Mammary microvascular endothelial cell (primary cell): ENCODE results near the gene KIF15.

DNA sequence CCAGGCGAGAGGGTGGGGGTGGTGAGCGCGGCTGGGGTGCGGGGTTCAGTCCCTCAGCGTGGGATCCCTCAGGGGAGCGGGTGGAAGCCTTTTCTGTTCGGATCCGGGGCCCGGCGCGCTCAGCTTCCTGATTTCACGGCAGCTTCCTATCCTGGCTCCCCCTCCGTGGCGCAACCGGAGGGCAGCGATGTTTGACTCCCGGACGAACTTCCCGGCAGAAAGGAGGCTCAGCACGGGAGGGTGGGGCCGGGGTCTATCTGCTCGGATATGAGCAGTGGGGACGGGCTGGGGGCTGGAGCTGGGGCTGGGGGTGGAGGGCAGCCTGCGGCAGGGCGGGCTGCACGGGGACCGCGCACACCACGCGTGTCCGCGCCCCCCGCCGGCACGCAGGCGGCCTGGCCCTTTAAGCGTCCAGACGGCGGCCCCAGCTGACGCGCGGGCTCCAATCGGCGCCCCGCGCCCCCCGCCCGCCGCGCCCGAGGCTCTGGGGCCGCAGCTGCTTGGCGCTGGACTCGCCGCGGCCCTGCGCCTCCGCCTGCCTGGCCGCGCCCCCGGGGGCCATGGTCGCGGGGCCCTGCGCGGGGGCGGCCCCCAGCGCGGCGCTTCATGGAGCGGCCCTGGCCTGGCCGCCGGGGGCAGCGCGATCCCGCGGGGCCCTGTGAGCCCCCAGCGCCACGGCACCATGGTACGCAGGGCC, 662 bp downstream of the ZBTB47 start:
- RAMPAGE, long total RNA = no peak

- RAMPAGE, long total RNA = no peak
Measured at GRCh38 chr3:42731807-42732834, 29.5 kb upstream of the HHATL start.

DNA sequence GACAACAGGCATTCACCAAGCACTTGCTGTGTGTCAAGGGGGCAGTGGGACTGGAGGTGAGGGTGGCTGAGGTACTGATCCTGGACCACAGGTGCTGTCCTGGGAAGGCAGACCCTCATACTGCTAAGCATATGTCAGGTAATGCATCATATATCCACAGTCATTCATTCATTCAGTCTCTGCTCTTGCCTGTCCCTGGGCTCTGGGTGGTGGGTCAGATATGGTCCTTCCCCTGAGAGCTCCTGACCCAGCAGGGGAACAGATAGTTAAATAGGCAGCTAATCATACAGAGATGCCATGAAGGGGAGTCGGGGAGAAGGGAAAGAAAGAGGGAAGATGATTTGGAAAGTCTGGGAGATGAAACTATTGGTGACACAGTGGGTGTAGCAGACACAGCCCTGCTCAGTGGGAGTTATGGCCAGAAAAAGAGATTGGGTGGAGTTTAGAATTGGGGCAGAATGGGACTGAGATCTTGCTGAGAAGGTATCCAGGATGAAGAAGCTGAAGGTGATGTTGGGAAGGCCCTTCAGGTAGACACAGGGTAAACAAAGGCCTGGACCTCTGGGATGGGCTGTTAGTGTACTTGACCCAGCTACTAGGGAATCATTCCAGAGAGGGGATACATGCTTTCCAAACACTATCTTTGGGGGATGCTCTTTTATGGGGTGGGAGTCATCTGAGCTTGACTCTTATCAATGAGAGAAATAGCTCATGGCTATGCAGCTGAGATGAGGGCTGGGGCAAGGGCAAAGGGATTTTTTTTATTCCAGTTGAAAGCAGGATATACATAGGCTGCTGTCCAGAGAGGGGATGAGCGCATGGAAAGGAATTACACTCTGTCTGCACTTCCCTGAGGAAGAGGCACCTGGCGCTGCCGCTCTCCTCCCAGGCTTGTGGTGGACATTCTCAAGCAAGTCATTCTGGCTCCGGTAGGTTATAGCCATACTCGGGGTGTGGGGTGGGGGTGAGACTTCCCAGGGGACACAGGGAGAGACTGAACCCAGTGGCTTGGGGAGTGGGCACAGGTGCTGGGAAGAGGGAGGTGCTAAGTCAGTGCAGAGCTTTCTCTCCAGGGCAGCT, 24.8 kb downstream of the CYP8B1 start:
- RAMPAGE, long total RNA = no peak

DNA sequence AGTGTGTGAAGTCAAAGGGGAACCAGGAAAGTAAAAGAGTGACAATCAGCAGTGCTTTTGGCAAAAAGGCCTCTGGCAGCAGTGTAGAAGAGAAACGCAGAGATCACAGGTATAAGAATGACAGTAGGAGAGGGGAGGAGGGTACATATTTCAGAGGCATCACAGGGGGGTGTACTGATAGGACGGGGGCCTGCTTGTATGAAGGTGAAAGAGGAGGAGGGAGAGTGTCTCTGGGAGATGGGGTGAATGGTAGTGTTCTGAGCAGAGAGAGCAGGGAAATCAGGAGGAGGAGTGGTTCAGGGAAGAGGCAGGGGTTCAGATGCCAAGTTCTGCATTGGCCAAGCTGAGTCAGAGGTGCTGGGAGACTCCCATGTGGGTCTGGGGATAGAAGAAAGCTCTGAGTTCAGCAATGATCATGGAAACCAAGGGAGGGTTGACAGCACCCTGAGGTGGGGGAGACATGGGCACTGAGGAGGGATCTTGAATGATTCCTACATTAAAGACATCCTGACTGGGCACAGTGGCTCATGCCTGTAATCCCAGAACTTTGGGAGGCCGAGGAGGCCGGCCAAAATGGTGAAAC, 3.0 kb downstream of the CYP8B1 start:
- RAMPAGE, long total RNA = no peak

DNA sequence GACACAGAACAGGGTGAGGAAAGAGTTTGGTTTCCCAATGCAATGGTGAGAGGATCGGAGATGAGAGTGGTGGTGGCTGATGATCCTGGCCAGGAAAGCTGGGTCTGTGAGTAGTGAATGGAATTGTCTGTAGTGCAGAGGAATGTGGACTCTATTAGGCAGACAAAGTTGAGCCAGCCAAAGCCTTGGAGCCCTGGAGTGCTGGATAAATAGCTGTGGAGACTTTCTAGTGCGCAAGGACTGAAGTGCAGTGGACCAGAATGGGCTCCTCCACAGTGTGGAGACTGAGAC, 819 bp downstream of the ZNF662 start:
- RAMPAGE, long total RNA = no peak

DNA sequence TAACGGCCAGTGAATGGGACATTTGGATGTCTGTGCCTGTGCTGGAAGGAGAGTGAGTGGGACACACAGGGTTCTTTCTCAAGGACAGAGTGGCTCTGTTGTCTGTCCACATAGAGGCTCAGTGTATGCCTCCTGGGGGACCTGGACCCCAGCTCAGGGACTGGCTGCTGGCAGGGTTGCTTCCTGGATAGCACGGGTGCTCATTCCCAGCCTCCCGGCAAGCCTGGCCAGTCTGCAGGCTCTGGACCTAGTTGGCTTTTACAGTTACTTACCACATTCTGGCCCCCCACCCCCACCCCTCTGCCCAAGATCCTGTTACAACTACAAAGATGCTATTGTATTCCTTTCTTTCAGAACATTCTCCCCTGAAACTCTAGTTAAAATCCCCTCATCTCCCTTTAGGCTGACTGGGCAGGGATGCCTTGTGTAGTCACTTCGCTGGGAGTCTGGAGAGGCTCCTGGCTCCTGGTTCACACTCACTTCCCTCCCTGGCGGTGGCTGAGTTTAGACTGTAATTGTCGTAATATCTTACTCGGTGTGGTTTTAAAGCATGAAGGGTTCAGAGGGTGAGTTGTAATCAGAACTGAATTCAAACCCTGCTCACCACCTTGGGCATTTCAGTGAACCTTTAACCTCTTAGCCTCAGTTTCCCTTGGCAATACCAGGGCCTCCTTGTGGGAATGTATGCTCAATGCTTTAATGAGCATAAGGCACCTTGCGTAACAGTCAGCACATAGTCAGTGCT, 12.8 kb downstream of the GASK1A start:
- RAMPAGE, long total RNA = no peak

DNA sequence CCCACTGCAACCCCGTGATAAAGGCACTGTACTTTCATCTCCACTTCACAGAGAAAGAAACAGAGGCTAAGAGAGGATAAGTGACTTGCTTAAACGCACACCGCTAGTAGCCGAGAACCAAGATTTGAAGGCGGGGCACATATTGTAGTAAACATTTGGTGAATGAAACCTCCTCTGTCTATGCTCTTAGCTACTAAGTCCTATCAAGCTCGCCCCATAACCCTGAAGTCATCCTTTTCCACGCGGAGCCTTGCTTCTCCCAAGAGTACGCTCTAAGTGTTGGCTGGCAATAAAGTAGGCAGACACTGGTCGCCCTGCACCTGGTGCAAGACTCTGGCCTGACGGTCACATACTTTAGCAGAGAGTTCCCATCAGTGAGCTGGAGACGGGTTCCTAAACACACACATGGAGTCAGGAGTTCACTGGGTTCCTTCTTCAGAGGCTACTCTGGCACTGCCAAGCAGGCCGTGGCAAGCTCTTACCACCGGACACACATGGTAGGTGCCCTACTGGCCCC, 999 bp downstream of the POMGNT2 start:
- RAMPAGE, long total RNA = no peak

DNA sequence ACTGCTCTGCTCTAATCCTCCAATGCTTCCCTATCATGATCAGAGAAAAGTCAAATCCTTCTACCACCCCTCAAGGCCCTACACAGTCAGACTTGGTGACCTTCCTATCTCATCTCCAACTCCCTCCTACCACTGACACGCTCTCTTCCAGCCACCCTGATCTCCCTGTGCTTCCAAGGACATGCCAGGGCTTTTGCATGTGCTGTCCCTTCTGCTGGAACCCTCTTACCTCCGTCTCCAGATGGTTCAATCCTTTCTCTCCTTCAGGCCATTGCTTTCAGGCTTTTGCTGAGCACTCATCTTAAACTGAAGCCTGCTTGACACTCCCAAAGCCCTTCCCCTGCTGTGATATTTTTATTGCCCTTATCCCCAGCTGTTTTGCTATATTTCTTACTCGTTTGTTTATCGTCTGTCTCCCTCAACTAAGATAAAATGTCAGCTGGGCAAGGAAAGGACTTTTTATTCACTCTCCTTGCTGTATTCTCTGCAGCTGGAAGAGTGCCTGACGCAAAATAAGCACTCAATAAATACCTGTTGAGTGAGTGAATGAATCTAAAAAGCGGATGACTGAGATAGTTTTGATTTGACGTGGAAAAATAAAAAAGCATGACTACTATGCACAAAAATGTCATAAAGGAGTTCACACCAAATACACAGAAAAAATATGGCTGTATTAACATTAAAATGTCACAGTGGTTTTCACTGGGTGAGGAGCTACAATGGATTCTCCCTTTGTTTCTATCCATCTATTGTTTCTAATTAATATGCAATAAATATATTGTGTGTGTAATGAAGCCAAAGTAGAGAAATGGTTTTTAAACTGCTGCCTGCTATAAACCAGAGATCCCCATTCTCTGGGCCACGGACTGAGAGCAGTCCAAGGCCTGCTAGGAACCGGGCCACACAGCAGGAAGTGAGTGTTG, 84.8 kb upstream of the POMGNT2 start:
- RAMPAGE, long total RNA = no peak

- RAMPAGE, long total RNA = no peak
Measured at GRCh38 chr3:43287679-43287876, 1.2 kb downstream of the SNRK start.

DNA sequence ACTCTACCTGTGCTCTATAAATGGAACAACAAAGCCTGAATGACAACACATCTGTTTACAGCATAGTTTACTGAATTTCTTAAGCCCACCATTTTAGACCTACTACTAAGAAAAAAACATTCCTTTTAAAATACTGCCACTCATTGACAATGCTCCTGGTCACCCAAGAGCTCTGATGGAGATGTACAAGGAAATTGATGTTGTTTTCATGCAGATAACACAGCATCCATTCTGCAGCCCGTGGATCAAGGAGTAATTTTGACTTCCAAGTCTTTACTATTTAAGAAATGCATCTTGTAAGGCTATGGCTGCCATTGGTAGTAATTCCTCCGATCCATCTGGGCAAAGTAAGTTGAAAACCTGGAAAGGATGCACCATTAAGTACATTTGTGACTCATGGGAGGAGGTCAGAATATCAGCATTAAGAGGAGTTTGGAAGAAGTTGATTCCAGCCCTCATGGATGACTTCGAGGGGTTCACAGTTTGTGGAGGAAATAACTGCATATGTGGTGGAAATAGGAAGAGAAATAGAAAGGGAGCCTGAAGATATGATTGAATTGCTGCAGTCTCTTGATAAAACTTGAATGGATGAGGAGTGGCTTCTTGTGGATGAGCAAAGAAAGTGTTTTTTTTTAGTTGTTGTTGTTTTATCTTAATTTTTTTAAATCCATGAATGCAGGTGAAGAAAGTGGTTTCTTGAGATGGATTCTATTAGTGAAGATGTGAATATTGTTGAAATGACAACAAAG, 22.4 kb downstream of the SNRK start:
- RAMPAGE, long total RNA = no peak

- RAMPAGE, long total RNA = no peak
Measured at GRCh38 chr3:43351425-43352615, 65.5 kb downstream of the SNRK start.

GRCh38 chr3:43418329-43419181, 132.2 kb downstream of the SNRK start:
- RAMPAGE, long total RNA = no peak

DNA sequence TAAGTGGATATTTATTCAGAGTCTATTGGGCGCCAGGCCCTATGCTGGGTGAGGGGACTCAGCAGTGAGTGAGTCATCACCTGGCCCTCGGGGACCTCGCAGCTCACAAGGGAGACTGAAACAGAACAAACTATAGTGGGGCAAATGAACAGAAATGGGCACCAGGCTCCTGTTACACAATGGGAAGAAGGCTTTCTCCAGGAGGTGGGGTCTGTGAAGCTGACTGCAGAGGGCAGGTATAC, 136.9 kb downstream of the SNRK start:
- RAMPAGE, long total RNA = no peak

GRCh38 chr3:43477488-43477941, 144.3 kb downstream of the ANO10 start:
- RAMPAGE, long total RNA = no peak

DNA sequence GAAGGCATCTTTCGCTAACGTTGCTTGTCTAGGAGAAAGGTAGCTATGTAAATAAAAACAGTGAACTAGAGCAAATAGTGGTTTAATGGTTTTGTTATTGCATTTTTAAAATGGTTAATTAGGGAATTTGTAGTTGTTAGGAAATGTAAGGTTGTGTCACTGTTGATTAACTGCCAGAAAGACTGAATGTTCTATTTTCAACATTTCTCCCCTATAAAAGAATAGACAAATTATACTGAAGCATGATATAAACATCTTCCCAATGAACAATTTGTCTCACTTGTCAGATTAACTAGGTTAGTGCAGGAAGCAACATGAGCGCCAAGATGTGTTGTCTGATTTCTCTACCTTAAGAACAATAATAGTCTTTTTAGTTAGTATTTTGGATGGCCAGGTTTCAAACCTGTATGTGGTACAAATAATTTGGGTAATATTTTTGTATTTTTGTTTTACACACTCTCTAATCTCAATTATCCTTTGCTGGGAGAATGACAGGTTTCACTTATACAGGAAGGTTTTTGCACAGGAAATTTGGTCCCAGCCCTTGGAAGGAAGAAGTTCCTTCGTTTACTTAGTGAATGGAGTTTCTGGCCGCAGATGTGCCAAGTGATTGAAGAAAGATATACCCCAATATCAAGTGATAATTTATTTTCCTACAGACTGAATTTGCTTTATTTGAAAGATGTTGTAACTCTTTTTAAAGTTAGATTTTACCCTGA, 29.2 kb downstream of the ABHD5 start:
- RAMPAGE, long total RNA = no peak

DNA sequence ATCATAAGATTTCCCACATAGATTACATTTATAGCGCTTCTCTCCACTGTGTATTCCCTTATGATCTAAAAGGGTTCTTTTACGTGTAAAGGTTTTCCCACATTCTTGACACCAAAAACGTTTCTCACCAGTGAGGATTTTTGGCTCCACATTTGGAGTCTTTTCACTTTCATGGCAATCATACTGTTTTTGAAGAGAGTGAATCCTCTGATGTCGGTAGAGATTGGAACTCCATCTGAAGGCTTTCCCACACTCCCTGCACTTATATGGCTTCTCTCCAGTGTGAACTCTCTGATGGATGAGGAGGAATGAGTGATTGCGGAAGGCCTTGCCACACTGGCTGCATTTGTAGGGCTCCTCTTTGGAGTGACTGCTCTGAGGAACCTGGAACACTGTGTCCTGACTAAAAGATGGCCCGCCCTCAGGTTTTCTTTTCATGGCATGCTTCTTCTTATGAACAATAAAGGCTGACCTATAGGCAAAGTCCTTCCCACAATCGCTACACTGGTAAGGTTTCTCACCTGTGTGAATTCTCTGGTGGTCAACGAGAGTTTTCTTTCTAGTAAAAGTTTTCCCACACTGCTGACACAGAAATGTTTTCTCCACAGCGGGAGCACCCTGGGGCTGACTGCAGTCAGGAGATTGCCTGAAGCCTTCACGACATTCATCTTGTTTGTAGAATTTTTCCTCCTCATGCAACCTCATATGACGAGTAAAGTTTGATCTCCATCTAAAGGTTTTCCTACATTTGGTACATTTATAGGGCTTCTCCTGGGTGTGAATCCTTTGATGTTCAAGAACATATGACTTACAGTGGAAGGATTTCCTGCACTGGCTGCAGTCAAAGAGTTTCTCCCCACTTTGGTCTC, 30.2 kb downstream of the ZNF445 start:
- RAMPAGE, long total RNA = no peak

GRCh38 chr3:44684942-44685279, 27.5 kb upstream of the ZNF502 start:
- RAMPAGE, long total RNA = no peak

DNA sequence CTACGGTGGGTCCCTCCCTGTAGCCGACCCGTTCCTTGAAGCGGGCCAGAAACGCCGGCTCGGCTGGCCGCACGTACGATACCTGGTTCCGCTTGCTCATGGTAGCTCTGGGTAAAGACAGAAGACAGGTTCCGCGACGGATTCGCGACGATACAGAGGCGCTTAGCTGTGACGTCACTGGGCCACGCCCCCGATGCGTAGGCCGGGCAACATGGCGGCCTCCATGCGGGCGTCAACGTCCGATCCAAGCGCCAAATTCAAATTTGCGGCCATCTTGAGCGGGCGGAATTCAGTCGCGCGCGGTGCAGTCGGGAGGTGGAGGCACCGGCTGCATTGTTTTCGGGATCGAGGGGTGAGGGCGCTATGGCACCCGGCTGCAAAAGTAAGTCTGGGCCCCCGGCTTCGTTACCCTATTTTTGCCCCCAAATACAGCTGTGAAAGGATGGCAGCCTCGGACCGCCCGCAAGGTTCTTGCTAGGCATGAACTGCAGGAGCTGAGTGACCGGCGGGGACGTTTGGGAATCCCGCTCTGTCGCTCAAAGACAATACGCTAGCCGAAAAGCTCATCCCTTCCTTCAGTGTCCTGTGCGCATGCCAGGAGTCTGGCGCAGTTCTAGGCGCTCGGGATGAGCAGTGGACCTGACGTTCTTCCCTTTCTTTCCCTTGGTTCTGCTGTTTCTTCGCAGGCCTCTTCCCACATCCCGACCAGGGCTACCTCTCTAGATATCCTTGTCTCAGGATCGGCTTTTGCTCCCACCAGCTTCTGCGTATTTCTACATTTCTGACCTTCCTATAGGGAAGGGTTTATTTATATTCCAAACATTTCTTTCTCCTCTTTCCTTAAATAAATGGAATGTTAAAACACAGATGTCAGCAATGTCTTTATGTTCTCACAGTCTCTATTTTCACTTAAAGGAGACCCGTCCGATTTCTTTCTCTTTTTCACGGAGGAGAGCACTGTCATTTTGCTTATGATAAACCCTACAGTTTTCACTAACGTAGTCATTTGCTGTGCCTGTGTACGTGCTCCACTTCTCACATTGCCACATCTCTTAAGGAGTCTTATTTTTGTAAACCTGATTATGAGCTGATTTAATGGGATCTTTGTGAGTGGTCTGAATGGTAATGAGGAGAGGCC, at the start of gene KIF15:
Gene KIF15, plus strand, starts transcription at position 292 of the 1,138 bp plus-strand sequence.
- RAMPAGE, long total RNA = start-site peak on the minus strand centred at position 121 of the sequence, 51 bp wide, 1,213 and 87 reads in 2 replicates; start-site peak on the plus strand centred at position 285 of the sequence, 35 bp wide, 114 and 93 reads in 2 replicates

DNA sequence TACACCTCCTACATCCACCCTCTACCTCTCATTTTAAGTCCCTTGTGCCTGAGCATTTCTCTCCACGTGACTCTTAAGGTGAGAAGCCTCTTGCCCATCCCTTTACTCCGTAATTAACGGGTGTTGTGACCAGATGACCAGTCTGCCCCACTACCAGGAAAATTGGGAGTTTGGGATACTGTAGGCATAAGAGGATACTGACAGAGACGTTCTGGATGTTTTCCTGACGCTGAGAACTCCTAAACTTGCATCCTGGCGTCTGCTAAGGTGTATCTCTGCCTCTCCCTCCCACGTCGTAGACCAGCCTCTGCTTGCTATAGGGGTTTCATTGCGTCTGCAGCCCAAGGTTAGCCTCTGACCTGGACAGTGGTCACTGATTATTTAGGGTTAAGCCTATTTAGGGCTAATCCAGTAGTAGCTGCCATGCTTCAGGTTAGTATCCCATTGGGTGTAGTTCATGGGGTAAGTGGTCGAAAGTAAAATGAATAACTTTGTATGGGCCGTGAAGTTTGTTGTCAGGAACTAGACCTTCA, 804 bp downstream of the TMEM42 start:
- RAMPAGE, long total RNA = no peak

DNA sequence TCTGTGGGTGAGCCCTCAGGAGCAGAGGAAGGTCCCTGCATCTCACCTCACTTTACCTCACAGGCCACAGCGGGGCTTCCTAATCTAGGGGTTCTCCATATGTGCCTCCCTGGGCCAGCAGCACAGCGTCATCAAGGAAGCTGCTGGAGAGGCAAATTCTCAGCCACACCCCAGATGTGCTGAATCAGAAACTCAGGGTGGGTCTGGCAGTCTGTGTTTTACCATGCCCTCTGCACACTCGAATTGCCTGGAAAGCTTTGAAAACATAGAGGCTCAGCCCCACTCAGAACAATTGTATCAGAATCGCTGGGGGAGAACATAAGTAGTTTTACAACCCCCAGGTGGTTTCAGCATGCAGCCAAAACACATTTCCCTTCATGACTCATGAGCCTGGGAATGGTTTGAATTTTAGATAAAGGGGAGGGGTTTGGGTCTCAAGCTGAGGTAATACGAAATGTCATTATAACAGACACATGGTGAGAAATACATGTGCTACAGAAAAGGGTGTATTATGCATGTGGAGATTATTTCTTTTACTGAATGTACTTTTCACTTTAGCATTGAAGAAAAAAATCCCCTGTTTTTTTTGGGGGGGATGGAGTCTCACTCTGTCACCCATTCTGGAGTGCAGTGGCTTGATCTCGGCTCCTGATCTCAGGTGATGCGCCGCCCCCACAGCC, 9.6 kb downstream of the TGM4 start:
- RAMPAGE, long total RNA = no peak